Cardiac septum (tissue), 1 donor: ENCODE data around the gene RPAP3.

DNA sequence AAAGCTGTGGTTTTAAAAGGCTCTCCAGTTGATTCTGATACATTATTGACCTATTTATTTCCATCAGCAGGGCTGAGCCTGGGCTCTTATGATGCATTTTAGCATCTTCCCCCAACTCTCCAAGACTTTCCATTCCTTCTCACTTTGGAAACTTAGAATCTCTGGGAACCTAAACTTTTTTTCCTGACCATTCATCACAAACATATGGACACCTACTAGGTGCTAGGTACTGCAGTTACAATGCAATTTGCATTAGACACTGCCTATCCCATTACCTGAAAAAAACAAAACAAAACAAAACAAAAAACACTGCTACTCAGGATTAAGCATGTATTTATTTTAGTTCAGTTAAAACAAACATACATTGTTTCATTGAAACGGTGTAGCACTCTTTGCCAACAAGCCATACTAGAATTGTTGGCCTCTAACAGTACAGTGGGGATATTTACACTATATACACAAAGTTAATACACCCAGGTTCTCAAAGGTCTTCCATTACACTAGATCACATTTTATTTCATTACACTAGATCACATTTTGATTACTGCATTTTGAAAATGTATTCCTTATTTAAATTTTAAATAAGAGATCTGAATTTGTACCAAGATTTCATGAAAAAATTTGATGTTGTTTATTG lies 14.6 kb downstream of the SLC38A2 start:
- PRO-cap = no peak

DNA sequence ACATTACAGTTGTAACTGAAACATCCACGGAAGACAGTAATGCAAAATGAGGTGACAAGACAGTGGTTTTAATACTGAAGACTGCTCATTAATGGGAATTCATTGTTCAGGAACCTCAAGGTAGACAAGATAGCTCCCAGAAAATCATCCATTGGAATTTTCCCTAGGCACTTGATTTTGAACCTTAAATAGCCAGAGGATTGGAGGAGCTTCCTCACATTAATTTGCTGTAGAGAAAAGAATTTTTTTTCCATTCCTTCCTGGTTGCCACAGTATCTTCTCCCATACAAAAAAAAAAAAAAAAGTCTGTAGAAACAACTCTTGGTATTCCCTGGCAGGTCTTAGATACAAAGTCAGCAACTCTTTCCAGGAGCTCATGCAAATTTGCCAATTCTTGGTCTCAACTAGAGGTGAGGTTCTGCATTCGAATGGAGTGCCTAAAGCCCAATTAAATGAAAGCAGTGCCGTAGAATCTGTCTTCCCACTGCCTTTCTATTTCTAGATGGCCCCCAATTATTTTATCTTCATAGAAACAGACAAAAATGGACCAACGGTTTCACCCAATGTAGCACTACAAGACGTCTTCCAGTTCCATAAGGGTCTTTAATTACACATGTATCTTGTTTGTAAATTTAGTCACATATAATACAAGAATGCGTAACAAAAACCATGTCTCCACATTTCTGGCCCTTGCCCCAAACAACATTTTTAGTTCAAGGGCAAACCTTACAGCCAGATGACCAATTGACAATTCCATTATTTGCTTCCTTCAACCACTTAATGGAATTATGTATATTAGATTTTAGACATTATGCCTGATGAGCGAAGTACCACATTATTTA lies 13.6 kb downstream of the SLC38A2 start:
- PRO-cap = no peak

GRCh38 chr12:46360437-46361372 lies 11.9 kb downstream of the SLC38A2 start:
- PRO-cap = no peak

DNA sequence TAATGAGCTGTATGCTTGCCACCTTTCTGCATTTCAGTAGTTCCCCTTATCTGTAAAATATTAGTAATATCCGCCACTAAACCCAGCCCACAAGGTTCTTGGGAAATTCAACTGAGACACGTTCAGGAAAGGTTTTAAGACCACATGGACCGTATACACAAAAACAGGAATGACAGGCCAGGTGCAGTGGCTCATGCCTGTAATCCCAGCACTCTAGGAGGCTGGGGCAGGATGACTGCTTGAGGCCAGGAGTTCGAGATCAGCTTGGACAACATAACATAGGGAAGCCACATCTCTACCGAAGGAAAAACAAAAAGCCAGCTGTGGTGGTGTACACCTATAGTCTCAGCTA lies 4.9 kb downstream of the SLC38A2 start:
- PRO-cap = no peak

DNA sequence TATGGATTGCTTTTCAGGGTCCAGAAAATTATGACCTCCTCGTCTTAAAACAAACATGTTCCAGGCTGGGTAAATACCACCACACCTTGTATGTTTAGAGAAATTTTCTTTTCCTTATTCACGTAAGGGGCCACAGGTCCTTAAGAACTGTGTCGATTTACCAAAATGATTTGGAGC lies 2.7 kb downstream of the SLC38A2 start:
- PRO-cap = no peak

DNA sequence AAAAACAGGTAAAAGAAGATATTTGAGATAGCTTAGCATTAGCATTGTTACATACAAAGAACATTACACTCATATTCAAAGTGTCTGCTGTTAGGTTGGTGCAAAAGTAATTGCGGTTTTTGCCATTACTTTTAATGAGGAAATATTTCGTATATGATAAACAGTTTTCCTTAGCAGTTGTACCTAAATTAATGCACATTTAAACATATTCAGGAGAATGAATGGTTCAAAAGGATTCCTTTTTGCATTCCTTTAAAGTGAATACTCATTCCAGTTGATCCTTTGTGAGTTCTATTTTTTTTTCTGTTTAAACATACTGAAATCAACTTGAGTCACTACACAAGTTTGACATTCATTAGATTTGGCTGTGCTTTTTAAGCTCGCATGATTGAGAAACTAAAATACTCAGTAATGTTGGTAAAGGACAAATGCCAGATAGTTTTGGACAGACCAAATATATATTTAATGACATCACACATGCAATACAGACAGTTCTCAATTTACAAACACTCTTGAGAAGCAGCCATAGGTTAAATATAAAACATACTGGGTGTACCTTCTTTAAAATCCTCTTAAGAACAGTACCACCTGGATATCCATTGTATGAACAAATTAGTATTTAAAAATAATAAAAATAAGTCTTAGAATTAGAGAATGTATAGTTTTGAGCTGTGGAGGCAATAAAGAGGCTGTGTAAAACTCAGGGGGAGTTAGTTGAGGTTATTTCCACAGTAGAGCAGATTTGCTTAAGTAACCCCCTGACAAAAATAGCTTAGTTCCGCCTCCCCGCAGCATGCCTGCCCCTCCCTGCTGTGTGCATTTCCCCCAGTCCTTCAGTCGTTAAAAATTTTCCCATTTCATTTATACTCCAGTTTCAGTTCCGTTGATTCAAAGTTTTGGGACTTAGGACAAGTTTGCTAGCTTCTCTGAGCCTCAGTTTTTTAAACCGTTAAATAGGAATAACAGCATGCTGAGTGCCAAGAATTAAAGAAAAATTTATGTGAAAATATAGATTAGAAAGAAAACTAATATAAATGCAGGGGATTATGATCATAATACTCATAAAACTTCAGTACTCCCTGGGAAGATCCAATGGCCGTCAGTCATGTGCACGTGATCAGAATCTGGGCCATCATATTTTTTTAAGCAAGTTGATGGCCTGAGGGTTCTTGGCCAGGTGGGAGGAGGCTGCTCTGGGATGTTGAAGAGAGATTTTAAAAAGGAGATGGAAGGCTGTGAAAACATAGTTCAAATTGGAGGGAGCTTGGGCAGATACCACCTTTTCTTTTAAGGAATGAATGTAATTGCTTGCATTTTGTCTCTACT lies 14.2 kb upstream of the SLC38A2 start:
- PRO-cap = bidirectional peak, plus-strand start at position 891 of the sequence, minus-strand start at position 738 of the sequence

GRCh38 chr12:46390374-46390573 lies 17.7 kb upstream of the SLC38A2 start:
- PRO-cap = no peak

GRCh38 chr12:46401056-46401859 lies 28.7 kb upstream of the SLC38A2 start:
- PRO-cap = no peak

DNA sequence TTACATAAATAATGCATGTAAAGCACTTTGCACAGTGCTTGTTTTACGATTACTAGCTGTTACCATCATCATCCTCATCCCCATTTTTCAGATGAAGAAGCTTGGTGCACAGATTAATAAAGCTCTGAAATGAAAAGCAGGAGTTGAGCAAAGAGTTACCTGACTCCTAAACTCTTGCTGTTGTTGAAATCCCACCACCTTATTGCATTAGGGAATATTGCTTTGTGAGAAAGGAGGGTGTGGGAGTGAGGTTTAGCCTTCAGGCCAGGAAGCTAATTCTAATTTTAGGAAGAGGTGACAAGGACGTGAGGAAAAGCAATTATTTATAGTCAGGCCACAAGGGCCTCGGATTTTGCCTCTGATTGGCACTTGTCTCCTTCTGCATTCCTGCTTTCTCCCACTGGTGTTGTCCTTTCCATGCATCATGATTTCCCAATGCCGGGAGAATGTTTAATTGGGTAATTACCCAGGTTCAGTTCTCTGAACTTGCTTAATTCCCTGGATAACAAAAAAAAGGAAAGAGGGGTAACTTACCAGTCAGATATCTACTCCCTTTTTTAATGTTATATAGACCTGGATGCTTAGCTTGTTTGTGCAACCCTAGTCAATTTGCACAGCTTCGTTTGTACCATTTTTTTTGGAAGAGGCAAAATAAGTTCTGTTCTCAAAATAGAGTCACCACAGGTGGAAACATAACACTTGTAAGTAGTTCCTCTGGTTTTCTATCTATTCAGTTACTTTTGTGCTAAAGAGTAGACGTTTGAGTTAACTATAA lies 38.0 kb upstream of the SLC38A2 start:
- PRO-cap = no peak

- PRO-cap = no peak
These were observed 83.3 kb upstream of the SLC38A2 start for GRCh38 chr12:46455824-46456288.

- PRO-cap = no peak
These were observed 177.3 kb upstream of the SLC38A2 start for GRCh38 chr12:46549688-46550364.

- PRO-cap = no peak
These were observed 122.8 kb downstream of the SLC38A4 start for GRCh38 chr12:46702804-46703524.

- PRO-cap = no peak
These were observed 19.1 kb downstream of the SLC38A4 start for GRCh38 chr12:46806686-46807115.

GRCh38 chr12:46814067-46814591 lies 11.7 kb downstream of the SLC38A4 start:
- PRO-cap = no peak

DNA sequence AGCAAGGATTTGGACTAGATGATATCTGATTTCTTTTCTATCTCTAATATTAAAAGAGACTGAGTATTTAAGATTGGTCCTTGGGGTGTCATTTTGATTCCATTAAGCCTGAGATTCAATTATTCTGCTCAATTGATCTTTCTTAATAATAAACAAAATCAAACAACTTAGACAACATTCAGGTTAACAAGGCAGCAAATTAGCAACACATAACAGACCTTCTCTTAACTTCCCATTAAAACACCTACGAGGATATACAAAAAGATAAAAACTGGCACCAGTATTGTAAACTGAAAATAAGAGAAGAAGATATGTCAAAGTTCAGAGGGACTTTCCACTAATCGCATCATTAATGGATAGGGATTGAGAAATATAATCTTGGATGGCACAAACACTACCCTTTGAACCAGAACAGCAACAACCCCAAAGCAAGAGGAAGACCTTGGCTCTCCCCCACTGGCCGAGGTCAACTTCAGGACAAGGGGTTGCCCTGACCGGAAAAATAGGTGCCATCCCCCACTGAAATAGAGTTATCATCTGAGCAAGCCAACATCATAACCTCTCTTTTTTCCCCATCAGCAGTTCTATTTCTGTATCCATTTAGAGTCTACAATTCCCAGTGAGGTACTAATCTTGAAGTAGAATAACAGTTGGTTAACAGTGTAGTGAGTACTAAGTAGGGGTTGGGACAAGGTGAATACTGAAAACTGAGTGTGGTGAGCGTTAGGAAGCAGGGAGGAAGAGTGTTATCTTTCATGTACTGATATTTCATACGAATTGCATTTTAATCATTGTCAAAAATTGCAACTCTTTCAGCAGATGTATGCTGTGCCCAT lies 72.4 kb upstream of the PCED1B start:
- PRO-cap = no peak

DNA sequence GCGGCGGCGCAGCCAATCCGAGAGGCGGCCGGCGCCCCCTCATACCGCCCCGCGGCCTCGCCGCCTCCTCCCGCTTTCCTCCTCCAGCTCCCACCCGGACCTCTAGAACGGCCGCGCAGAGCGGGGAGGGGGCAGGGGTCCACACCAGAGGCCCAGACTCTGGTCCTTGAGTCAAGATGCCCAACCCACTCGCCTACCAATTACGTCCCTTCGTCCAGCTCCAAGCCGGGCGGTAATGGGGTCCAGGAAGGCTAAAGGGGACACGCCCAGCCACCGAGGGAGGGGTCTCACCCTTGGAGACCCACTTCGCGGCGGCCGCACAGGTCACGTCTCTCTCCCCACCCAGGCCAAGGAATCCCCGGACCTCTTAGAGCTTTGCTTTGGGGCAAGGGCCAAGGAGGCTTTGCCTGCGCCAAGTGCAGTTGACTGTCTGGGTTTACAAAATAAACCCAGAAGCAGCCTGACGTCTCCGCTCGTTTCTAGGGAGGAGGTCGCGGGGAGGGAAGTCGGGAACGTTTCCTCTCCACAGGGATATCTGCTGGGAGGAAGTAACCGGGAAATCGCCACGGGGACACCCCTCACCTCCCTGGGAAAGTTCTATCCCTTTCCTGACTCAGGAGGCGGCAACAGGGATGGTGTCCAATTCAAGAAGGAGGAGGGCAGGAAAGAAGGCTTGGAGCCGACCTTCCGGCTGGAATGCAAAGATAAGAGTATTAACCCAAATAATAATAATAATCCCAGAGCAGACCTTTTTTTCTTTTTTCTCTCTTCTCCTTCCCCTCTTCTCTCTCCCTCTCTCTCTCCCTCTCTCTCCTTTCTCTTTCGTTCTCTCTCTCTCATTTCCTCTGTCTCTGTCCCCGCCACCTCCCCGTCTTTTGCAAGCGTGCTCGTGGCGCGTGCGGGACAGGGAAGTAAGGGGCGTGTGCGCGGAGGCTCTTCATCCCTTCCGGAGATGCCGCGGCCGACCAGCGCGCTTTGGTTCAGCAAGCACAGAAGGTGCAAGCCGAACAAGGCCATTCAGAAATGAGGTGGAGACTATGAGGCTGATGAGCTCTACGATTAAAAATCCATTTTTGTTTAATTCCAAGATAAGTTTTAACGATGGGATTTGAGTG lies 607 bp upstream of the AMIGO2 start:
- PRO-cap = bidirectional peak, plus-strand start at position 642 of the sequence, minus-strand start at position 440 of the sequence; bidirectional peak, plus-strand start at position 940 of the sequence, minus-strand start at position 877 of the sequence

- PRO-cap = no peak
These were observed 143.2 kb upstream of the AMIGO2 start for GRCh38 chr12:47222887-47223353.

DNA sequence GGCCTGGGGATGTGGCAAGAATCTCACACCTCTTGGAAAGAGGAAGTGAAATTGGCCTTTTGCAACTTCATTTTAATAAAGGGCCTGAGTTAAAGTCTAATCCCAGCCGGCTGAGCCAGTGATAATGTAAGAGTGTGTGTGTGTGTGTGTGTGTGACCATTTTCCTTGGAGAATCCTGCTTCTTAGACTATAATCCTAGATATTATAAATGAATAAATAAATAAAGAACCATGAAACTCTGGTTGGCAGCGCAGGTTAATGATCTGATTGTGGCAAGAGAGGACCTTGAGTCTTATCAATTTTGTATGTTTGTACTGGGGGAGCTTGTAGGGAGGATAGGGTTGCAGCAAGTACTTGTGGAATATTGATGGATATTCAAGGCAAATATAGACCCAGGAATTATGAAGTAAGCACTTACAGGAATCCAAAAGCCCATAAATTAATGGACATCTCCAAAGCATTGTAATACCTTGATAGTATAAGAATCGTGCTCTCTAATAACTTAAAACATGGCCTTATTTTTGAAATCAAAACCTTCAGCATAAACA lies 233.2 kb upstream of the AMIGO2 start:
- PRO-cap = no peak

GRCh38 chr12:47383900-47384311 lies 304.1 kb upstream of the AMIGO2 start:
- PRO-cap = no peak

DNA sequence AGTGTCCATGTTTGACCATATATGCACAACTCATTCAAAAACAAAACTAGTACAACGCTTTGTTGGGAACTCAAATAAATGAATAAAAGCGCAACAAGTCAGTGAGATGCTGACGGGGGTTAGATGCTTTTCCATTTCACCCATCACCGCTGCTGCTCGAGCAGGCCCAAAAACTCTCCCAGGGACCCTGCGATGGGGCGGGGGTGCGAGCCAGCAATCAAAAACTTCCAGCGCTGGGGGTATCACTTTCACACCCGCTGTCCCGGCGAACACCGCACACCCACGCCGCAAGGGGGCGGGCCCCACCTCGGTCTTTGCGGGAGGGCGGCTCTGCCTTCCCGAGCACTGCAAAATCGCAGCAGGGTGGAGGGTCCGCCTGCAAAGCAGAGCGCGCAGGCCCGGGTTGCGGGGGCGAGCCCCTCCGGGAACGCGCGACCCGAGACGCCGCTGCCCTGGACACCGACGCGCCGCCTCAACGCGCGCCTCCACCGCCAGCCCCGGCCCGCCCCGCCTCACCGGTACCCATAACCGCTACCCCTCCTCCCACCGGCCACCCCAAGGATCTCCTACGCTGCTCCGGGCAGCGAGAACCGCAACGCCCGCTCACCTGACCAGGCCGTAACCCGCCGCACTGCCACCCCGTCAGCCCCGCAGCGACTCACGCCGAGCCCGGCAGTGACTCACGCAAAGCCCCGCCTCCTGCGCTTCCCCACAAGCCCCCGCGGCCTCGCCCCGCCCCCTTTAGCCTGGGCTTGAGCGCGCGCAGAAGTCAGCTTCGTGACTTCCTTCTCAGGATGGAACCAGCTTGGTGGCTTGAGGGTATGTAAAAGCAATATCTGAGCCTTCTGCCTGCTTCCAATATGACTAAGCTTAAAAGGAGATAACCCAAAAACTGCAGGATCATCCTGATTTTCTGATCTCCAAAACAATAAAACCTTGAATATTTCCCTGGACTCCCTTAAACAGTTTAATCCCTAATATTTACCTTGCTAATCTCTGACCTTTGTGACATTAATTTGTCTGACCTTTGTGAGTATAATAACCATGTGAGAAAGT lies at the start of gene RPAP3:
TSS of gene RPAP3 (minus strand) at position 686 of the 1,056 bp plus-strand sequence.
- PRO-cap = bidirectional peak, plus-strand start at position 780 of the sequence, minus-strand start at position 662 of the sequence